ENCODE data around the genes ZNF684, SCMH1 and EDN2.

DNA sequence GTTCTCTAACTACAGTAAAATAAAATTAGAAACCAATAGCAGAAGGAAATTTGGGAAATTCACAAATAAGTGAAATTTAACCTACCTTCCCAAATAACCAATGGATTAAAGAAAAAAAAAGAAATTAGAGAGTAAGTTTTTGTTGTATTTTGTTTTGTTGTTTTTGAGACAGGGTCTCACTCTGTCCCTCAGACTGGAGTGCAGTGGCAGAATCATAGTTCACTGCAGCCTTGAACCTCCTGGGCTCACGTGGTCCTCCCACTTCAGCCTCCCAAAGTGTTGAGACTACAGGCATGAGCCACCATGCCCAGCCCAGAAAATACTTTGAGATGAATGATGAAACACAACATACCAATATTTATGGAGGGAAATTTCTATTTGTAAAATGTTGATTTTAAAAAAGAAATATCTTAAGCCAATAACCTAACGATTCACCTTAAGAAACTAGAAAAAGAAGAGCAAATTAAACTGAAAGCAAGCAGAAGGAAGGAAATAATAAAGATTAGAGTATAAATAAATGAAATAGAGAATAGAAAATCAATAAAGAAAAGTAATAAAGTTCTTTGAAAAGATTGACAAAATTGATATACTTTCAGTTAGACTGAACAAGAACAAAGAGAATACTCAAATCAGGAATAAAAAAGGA, 32.2 kb upstream of the TMCO2 start:
- RRBS = no CpG with 5 or more reads among the region's 2 CpGs

DNA sequence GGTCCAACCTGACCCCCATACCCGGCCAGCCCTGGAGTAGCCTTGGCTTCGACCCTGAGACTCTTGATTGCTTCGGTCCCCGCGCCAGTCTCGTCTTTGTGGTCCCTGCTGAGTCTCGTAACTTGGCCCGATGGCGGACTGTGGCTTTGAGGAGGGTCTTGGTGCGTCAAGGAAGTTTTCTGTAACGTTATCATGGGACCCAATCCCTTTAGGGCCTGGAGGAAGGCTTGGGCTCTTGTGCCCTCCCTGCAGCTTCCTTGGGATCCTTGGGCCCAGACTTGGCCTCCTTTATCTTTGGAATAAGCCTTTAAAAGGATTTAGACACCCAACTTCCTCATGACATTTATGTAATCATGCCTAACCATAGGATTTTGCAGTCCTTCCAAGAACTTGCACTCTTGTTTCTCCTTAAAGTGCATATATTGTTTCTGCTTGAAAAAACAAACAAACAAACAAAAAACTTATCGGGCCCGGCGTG, 412 bp downstream of the ZMPSTE24 start:
- RRBS = no CpG with 5 or more reads among the region's 14 CpGs

DNA sequence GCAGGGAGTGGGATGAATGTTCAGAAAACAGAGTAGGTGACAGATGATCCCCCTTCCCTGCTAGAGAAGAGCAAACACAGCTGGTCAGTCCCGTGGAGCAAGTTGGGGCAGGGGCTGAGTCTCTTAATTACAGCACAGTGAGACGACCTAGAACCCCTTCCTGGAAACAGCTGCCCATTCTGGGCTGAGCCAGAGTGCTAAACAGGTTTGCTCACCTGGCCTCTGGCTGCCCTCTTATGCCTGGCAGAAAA, 22.3 kb upstream of the COL9A2 start:
- RRBS = no CpG with 5 or more reads among the region's 2 CpGs

DNA sequence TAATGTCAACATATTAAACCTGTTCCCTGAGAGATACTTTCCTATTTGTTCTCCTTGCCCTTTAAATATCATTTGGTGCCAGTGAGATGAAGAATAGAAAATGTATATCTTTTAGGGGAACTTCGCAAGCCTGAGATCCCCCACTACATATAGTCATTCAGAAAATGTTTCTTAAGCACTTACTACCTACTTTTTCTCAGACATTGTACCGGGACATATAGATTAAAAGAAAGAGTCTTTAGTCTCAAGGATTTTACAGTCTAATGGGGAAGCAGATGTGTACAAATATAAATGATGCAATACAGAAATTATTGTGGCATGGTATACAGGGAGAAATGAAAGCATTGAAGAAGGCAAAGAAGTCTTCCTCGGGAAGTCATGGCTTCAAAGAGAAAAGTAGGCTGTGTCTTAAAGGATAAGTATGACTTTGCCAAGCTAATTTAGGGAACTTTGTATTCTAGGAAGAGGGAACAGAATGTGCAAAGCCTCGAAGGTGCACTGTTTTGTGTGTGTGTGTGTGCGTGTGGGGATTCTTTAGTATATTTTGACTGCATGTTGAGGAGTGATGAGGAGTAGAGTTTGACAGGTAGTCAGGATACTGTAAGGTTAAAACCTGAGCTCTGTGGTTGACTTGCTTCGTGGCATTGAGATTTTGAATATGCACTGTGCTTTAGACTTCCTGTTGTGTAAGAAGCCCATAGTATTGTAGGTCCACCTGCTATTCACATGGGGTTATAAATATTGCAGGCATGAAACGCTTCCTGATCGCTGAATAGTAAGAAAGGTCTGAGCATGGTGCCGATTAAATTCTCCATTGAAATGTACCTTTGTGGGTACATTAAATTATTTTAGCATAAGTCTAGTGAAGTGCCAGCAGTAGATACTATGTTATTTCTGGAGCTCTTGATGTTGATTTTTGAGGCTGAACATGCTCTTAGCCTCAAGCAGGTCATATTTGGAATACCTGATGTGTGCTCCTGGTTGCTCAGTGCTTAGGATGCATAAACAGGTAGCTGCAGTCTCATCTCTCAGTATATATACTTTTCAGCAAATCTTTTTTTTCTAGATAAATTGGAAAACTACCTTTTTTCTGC, 7.9 kb downstream of the SMAP2 start:
- RRBS = no CpG with 5 or more reads among the region's 9 CpGs

- RRBS = 5% methylated on average over 20 of the region's 39 CpGs
These were observed at the start of gene ZNF684 for GRCh38 chr1:40531204-40532377. Gene ZNF684 (plus strand): TSS chr1:40531637.

DNA sequence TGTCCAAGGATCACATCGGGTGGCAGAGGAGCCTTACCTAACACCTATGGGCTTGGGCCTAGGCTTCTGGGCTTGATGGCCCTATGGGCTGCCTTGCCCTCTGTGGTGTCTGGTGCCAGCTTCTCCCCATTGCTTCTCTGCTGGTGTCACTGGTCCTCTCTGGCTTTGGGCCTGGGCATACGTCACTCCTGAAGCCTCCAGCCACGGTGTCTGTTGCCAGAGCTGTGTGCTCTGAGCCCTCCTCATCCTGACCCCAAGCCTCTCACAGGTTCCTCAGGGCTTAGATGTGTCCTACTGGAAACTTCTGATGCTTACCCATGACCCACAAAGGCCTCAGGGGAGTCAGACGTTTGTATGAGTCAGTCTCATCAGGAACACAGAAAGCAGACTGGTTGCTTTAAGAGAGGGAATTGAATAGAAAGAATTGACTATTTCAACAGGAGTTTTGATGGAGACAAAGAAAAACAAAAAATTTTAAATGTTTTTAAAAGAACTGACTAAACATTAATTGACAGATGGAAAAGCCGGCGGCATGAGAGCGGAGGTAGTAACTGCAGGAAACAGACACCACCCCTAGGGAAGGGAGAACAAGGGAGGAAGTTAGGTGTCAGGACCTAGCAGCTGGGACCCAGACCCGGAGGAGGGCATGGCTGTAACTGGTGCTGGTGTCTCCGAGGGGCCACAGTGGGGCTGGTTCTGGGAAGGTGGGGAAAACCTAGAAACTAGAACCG, 39.8 kb upstream of the CITED4 start:
- RRBS = 100% methylated on average over 3 of the region's 10 CpGs

GRCh38 chr1:41022624-41023061, 1.1 kb upstream of the SLFNL1 start:
- RRBS = no CpG with 5 or more reads among the region's 9 CpGs

DNA sequence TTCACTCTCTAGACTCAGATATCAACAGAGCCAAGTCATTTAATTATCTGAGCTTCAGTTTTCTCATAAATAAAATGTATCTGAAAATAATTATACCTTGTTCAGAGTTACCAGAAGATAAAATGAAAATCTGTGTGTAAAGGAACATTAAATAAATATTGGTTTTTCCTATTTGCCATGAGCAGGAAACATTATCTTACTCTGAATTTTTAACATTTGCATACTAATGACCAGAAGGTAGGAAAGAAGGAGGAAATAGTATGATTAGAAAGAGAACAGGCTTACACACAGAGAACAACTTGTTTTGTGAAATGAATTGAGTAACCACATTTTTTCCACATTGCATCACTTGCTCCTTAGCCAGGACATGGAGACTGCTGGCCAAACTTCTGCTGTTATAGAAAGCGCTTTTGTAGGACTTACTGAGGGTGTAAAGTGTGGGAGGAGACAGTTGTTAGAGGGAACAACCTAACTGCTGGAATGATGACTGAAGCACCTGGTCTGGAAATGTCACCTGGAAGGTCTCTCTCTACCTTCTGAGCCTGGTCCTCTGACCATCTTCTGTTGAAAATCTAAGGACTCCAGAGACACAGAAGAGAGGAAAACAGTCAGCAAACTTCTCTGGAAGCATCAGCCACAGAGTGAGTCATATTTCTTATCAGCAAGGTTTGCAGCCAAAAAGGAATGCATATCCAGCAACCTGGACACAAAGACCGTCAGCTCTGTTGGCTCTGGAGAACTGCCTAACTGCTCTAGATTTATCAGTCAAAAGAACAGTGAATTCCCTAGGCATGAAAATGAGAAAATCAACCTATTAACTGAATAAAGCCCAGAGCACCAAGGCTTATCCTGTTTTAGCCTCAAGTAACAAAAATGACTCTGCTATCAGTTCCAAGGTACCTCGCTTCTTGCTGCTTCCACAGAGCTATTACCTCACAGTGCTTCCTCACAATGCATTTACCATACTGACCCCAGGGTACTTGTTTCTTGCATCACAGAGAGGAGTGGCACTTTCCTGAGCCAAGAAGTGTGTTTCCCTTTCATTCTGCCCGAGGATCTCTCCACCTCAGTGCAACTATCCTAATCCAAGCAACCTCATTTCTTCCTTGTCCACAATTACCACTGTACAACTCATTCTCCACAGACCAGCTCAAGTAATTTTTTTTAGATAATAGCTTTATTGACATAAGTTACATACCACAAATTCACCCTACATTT, 88.0 kb upstream of the SLFNL1 start:
- RRBS = no CpG with 5 or more reads among the region's 4 CpGs

DNA sequence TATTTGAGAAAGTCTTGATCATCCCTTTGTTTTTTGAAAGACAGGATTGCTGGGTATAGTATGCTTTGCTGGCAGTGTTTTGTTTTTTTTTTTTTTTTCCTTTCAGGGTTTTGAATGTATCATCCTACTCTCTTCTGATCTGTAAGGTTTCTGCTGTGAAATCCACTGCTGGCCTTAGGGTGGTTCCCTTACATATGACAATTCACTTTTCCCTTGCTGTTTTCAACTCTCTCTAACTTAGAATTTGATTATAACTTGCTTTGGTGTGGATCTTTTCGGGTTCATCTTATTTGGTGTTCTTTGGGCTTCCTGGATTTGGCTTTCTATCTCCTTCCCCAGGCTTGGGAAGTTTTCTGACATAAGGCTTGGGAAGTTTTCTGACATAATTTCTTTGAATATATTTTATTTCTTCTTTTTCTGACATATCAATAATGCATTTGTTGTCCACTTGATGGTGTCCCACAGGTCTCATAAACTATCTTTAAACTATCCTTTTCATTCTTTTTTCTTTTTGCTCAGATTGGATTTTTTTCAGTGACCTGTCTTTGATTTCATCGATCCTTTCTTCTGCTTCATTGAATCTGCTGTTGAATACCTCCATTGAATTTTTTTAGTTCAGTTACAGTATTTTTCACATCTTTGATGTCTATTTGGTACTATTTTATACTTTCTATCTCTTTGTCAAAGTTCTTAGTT, 74.1 kb downstream of the SCMH1 start:
- RRBS = no CpG with 5 or more reads among the region's 2 CpGs

GRCh38 chr1:41241958-41242909, at the start of gene SCMH1:
Gene SCMH1 (minus strand): TSS chr1:41242306.
- RRBS = 20% methylated on average over 11 of the region's 104 CpGs

GRCh38 chr1:41483012-41483759, 1.3 kb downstream of the EDN2 start:
- RRBS = no CpG with 5 or more reads among the region's 18 CpGs

DNA sequence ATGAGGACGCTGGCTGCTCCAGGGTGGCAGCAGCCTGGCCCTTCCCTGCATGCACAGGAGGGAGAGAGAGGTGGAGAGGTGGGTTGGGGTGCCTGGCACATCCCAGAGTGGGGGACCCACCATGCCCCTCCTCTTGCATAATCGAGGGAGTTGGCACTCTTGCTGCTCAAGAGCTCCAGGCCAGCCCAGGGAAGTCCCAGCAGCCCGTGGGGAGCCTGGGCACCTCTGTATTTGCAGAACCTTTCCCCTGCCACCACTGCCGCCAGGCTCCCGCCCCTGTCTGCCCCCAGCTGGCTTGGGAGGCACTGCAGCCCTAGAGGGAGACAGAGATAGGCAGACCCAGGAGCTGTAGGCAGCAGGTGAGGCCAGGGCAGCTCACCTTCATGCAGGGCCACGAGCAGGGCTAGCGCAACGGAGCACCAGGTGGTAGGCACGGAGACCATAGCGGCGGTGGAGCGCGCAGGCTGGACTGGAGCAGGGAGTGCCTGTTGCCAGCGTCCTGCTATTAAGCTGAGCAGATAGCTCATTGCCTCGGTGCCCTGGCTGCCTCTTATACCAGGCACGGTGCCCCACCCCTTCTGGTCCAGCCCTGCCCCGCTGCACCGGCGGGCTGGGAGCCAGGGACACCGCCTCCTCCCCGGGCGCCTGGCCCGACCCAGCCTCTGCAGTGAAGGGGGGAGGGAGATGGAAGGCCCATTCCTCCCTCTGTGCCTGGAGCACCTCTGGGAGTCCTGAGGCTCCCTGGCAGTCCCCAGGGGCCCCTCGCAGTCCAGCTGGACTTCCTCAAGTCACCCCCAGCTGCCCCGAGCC, at the start of gene EDN2:
TSS of gene EDN2 (minus strand) at position 525 of the 810 bp plus-strand sequence.
- RRBS = no CpG with 5 or more reads among the region's 25 CpGs

DNA sequence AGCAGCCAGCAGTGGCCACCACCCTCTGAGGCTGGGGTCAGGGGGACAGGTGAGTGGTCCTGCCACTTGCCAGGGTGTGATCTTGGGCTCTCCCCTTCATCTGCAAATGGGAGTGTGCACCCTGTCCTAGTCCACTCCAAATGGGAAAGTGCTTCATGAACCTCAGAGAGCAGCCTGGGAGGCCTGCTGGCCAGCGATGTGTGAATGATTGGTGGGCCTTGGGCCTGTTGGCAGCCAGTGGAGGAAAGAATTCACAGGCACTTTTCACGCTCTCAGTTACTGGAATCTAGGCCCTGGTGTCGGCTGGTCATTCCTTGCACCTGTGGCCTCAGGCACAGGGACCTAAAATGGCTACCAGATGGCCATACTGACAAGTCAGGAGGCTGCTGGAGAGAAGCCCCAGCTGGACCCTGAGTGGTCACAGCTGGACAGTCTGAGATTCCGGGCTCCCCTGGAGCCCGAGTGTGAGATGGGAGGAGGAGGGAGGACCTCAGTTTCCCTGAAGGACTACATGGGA, 18.4 kb upstream of the EDN2 start:
- RRBS = no CpG with 5 or more reads among the region's 5 CpGs

DNA sequence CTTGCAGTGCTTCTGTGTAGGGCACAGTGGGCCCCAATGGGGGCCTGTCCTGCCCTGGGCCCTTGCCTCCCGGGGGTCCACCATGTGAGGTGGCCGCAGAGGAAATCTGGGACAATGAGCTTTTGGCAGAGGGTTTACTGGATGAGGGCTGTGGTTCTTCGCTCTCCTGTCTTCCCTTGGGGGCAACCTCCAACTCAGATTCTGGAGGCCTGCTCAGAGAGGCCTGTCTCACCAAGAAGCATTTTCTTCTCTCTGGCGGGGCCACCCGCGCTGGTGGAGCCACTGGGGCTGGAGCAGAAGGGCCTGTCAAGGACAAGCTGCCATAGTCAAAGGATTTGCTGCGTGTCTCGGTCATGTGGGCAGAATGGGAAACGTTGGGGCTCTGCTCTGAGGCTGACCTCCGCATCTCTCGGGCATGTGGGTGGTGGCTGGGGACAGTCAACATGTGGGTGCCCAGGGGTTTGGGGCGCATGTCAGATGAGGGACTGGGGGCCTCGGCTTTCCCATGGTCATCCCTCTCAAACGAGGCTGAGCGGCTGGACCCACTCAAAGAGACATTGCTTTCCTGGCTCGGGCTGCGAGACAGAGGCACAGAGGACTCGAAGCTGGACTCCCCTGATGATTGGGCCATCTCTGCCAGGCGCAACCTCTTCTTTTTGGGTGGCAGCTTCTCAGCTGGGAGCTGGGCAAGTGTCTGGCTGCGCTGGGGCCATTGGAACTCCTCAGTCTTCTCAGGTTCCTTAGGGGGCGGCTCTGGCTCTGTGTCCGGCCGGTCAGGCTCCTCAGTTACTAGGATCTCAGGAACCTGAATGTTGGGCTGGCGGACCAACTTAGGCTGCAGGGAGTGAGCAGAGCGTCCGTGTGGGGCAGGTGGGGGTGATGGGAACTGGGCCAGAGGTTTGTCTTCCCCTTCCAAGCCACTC, 97.2 kb upstream of the EDN2 start:
- RRBS = no CpG with 5 or more reads among the region's 26 CpGs

GRCh38 chr1:41640175-41640446, 155.6 kb upstream of the EDN2 start:
- RRBS = no CpG with 5 or more reads among the region's 9 CpGs

DNA sequence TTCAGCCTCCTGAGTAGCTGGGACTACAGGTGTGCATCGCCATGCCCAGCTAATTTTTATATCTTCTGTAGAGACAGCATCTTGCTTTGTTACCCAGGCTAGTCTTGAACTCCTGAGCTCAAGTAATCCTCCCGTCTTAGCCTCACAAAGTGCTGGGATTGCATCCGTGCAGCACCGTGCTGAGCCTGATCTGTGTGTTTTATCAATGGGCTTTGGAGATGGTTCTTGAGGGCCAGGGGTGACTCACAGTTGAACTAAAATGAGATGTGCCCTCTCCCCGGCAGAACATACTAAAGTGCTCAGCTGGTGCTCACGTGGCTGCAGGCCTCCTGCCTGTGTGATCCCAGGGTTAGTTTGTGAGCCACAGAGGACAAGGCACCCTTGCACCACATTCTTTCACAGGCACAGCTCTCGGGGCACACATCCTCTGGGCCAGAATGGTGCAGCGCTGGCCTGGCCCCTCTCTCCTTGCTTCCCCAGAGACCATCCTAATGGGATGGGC, 196.8 kb upstream of the EDN2 start:
- RRBS = no CpG with 5 or more reads among the region's 8 CpGs

GRCh38 chr1:41900500-41901135, 18.1 kb downstream of the HIVEP3 start:
- RRBS = no CpG with 5 or more reads among the region's 7 CpGs

DNA sequence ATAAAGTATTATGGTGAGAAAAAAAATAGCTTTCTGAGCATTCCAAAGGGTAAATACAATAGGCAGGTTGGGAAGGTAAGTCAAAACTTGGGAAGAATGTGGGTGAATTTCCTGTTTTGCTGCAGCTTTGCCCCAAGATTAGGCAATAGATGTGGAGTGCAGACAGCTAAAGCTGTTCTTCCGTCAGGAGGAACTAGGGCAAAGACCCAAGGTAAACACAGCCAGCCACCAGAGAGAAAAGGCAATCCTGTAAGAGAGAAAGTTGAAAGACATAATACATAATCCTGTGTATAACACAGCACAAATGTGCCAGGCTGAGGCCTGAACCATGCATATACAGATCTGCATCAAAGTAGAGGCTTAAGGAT, 50.0 kb upstream of the GUCA2A start:
- RRBS = no CpG with 5 or more reads among the region's 1 CpG

DNA sequence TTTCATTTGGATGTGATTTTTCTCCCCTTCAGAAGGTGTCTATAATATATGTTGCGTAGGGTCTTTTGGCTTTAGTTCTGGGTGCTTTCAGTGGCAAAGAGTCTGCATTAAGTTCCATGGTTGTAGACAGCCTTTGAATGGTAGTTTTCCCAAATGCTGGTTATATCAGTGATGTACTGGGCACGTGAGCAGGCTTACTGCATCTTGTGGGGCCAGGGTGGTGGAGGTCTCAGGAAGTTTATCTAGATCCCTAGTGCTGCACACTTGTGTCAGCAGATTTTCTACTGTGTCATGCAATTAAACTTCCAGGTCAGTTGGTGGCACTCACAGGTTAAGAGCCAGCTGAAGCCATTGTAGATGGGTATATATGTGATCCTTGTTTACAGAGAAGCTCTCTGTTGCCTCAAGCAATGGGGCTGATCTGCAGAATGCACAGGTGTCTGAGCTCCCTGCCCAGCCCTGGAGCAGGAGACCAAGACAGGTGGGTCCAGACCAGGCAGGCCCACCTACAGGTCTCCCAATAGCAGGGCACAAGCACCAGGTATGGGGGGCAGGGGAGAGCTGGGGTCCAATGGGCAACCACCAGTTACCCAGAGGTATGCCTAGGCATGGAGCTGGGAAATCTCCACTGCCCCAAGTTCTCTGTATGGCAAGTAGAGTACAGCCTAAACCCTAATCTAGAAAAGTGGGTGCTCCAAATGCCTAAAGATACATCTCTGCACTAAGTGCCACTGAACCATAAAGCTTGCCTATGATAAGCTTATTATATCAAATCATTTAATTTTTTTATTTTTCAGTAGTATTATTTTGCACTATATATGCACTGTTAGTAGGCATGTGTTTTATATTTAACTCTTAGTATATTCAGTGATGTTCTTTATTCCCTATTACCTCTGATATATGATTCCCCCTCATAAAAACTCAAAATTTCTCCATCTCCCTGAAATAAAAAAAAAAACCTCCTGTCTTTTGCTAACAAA, 32.8 kb downstream of the FOXJ3 start:
- RRBS = no CpG with 5 or more reads among the region's 2 CpGs

- RRBS = no CpG with 5 or more reads among the region's 6 CpGs
These were observed 1.1 kb downstream of the YBX1 start for GRCh38 chr1:42683386-42683642.

All from UCH-1 (cell line).